ENCODE measurements around a stretch of chr10.

DNA sequence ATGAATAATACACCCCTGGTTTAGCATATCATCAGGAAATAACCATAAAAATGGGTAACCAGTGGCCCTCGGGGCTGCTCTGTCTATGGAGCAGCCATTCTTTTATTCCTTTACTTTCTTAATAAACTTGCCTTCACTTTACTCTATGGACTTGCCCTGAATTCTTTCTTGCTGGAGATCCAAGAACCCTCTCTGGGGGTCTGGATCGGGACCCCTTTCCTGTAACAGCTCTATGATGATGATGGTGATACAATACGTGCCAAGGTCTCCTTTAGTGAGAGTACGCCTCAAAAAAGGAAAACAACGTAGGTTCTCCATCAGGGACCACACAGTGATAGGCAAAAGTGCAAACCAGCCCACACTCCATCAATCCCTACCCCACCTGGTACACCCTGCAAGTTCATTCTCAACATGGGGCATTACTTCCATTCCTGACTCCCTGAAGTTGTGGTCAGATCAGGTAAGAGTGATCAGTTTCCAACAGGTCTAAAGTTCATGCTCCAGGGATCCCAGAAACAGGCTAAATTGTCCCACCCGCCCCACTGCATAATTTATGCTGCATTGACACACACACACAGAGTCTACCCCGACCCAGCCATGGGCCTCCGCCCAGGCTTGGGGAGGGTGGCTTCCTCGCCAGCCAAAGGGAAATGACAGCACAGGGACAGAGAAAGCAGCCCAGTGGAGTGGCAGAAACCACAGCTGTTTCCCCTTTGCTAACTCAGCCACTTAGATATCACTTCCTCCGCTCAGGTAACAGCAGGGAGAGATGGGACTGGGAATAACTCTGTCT is 9.6 kb downstream of the SH3PXD2A start:
- PRO-cap: no peak

DNA sequence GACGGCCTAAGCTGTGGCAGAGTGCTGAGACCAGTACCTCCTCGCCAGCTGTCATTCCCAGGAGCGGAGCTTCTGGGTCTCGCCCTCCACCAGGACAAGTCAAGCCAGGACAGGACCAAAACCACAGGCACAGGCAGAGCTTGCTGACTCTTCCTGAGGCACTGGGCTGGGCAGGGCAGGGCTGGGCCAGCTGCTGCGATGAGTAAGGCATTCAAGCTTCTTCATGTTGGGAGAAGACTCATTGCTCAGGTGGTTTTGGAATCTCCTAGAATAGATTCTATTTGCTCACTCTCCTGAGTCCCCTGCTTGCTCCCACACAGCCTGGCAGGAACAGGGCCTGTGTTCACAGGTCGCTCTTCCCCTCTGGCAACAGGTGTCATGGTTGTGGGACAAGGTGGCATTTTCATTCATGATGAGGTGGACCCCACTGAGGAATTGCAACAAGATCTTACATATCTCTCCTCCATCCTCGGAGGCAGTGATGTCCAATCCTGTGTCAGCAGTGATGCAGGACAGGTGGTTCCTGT is 16.9 kb upstream of the SH3PXD2A start:
- PRO-cap: no peak

- PRO-cap: no peak
Measured at GRCh38 chr10:103893854-103894240, 24.1 kb downstream of the STN1 start.

GRCh38 chr10:103916334-103916744 is 1.6 kb downstream of the STN1 start:
- PRO-cap: no peak

DNA sequence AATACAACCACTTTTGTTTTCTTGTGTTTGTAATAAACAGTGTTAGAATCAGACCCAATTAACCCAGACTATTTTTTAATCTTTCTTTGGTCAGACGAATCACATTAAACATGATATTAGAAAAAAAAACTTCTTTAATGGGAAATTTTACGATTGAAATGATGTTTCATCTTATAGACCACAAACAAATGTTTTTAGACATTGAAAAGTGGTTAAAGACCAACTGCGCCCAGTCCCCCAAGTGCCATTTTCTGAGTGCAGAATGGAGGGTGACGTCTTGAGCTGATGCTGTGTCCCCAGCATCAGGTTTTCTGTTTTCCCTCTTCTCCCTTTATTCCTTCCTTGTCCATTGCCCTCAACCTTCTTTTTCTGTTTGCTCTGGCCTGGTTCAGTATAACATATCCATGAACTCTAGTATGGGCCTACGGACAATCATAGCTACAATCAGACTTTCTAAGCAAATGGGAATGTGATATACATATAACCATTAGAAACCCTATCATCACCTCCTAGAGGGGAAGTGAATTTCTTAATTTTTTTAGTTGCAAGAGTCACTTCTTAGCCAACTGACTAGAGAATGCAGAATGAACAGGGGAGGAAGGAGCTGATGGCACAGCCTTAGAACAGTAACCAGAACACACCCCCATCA is 54.4 kb downstream of the COL17A1 start:
- PRO-cap: no peak

DNA sequence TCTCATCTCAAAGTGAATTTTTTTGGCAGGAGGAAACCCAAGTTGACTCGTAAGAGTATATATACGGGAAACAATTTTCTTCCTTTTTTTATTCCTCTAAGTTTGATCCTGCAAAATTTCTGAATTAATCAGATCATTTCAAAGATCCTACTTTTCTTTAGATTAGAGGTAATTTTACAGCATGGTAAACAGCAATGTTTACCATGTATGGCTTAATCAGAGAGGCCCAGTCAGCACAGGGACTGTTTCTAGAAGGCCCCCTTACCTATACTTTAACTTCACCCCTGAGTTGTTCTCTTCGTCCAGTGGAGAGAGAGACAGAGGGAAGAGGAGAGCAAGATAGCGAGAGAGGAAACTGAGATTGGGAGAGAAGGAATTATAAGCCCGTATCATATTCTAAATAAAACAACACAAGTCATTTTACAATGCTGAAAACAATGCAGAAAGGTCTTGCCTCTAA is 634 bp downstream of the COL17A1 start:
- PRO-cap: no peak

DNA sequence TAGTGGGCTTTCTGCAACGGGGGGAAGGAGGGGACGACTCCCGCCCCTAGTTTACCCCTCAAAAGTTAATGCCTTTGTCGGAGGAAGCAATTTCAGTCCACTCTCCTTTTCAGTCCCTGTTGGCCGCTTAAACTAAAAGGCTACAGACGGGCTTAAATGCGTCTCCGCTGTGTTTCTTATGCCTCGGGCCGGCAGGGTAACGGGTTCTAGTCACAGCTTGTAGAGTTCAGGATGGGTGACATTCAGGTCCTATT is 285 bp downstream of the SFR1 start:
- PRO-cap: no peak

DNA sequence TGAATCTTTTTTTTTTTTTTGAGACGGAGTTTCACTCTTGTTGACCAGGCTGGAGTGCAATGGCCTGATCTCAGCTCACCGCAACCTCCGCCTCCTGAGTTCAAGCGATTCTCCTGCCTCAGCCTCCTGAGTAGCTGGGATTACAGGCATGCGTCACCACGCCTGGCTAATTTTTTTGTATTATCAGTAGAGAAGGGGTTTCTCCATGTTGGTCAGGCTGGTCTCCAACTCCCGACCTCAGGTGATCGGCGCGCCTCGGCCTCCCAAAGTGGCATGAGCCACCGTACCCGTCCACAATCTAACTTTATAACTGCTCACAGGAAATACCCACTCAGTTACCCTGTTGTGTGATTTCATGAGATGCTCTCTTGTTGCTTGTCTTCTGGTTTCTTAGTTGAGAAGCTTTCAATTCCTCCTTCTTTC is 1.3 kb upstream of the GSTO2 start:
- PRO-cap: no peak

DNA sequence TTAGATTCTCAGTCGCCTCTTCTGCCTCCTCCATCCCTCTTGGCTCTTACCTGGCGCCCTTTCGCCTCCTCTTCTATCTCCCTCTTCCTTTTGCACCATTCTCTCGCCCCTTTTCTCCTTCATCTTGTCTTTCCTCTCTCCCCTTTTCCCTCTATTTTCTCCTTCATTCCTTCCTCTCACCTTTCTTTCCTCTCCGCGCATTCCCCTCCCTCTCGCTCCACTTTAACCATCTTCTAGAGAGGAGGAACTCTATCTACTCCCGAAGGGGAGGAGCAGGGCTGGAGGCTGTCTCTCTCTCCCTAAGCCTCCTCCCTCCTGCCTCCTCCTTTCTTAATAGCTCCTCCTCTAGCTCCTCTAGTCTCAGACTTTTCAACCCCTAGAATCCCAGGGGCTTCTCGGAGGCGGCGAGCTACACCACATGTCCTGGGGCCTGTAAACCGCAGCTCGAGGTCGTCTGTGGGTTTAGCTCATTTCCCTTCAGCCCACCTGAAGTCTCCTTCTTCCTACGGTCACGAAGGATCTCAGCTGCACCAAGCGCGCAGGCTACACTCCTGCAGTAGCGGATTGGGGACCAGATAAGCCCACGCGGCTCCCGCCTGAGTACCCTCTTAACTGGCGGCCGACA is 1.7 kb upstream of the SORCS3 start:
- PRO-cap: no peak

DNA sequence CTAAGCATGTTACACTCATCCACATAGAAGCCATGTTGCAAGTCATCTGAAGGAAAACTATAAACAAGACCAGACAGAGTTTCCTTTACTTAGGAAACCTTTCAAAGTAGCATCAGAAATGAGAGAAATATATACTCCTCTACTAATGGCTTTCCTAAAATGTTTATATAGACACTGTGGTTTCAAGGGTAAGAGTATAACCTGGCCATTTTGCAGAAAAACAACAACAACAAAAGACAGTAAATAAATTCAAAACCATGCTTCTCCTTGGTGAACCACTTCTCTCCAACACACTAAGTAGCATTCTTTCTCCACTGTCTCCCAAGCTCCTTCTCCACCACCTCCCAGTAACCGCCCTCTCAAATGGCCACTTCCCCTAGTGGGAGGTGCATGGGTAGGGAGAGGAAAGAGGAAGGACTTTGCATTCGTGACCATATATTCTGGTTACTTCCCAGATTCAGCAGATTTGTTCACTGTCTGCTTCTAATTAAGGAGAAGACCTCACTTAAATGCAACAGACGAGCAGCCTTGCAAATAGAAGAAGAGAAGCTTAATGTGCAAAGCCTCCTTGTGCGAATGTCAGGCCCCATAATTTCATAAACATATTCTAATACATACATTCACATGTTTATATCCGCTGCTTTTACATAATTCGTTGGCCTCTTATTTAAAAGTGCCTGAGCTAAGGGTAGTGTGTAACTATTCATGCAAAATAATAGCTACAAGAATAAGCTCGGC is 166.8 kb downstream of the SORCS1 start:
- PRO-cap: no peak

DNA sequence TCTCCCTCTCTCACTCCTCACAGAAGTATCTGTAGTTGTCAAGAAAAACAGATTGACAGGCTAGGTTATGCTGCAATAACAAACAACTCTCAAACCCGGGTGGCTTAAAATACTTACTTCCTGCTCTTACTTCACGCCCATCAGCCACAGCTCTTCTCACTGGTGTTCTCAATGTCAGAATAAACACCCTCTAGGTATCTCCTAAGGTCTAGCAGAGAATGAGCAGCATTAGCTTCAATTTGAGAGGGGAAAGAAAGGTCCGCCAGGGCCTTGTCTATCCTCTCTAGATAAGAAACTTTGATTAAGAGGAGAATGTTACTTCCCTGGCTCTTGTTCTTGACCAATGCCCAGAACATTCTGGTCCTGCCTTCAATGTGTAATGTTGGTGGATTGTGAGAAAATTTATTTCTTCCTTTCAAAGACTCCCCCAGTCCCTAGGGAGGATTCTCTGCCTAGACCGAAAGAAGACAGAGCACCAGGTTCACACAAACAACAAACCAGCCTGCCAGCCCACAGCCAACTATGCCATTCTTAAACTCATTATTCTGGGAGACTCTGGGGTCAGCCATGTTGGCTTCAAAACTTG is 1028.6 kb downstream of the XPNPEP1 start:
- PRO-cap: no peak

DNA sequence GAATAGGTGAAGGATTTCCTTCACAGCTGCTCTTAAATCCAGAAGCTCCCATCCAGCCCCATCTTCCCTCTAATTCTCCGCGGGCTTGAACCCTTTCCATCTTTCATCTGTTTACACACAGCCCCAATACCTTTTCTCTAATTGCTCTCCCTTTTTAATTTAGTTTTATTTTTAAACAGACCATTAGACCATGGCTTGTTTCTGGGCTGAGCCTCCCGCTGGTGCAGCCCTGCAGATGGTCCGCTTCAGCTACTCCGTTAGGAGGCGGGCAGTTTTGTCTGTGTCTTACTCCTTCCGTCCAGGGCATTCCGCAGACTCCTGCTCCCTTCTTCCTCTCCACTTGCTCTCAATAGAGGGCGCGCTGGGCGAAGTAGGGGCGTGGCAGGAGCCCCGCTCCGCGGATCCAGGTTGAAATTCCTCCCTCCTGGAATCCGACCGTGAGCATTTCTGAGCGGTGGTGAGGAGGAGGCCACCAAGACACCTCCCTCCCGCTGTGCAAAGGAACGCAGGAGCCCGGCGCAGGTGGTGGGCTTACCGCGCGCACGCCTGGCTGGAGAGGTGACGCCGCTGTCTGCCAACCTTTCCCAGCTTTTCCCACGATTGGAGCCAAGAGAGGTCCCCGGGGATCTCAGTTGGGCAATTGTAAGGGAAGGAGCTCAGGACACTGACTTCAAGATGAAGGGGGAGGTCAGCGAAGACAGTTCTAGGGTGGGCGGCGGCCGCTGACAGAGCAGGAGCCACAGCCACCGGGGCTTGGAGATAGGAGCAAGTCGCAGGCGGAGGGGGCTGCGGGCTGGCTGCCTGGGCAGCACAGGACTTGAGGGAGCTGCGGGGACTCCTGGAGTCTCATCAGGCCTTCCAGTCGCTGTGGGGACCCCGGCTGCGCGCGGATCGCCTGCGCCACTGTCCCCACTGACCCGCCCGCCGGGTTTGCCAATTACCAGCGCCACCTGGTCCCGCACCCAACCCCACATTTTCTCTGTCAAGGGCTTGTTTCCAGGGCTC is 1011.4 kb downstream of the XPNPEP1 start:
- PRO-cap: no peak

DNA sequence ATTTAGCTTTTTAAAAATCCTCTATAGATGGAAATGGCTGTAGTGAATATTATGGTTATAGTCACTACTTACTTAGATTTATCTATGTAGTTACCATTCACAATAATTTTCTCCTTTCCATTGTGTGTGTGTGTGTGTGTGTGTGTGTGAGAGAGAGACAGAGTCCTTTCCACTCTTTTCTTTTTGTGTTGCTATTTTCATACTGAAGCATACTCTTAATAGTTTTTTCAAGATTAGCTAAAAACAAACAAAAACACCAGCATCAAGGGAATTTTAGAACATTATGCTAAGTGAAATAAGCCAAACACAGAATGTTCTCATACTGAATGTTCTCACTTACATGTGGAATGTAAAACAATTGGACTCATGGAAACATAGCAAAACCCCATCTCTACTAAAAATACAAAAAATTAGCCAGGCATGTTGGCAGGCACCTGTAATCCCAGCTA is 193.5 kb downstream of the XPNPEP1 start:
- PRO-cap: no peak

DNA sequence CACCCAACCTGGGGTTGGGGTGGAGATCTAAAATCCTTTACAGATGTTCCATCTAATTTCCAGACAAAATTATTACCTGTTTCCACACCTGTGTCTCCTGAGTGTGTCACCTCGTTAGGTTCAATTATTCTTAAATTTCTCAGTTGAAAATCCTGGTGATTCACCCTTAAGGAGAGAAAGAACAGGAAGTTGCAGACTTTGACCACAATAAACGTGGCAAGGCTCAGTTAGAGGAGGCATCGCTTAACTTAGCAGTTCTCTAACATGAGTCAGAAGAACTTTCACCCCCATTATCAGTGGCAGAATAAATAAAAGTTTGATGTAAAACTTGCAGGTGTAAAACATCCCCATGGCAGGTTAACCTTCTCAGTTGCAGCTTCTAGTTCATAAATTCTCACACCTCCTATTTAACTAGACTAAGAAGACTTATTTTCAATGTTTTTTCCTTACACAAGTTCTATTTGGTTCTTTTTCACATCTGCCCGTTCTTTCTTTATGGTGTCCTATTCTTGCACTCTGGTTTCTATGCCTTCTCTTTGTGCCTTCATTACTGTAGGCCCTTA is 8.3 kb downstream of the XPNPEP1 start:
- PRO-cap: no peak

DNA sequence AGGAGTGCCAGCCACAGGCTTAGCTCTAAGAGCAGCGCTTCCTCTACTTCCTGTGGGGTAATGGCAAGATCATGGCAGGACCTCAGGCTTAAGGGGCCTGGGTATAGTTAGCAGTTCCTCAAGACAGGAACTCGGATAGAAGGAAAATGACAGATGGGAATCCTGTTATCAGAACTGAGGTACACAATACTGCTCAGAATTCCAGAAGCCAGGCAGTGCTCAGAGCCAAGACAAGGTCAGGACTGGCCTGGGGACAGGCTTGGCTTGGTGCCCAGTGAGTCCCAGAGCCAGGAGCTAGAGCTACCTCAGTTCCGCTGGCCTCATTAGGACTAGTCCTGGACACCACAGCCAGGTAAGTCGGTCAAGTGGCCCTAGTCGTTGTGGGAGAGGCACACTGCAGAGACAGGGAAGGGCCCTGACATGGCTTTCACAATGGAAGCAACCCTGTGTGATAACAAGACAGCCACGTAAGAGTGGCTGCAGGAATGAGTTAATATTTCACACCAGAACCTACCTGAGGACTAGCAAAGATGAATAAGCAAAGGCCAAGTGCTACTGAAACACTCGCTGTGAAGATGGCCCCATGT is 65.2 kb upstream of the MXI1 start:
- PRO-cap: no peak

DNA sequence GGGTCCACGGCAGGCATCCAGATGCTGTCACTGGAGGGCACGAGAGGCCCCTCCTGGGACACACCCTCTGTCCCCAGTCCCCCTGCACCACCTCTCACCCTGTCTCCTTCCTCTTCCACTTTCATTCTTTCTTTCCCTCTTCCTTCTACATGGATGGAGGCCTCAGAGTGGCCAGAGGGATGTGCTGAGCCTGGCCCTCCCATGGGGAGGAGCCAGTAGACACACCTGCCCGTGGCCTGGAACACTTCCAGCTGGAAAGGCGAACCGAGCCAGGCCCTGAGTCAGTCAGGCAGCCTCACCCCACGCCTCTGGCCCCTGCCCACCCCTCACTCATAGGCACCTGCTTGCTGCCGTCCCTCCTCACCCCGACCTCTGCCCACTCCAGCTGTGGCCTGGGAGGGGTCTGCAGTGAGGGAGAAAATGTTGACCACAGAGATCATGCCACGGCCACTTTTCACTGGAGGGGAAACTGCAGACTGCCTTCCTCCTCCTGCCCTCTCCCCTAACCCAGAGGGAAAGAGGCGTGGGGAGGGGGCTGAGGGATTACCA is 55.9 kb upstream of the MXI1 start:
- PRO-cap: bidirectional peak, plus-strand start at position 284 of the sequence, minus-strand start at position 106 of the sequence

GRCh38 chr10:110204042-110204395 is 3.4 kb upstream of the MXI1 start:
- PRO-cap: no peak

GRCh38 chr10:110207729-110208433 is 476 bp downstream of the MXI1 start:
- PRO-cap: unidirectional peak, plus-strand start at chr10:110208215; unidirectional peak, plus-strand start at chr10:110208265

GRCh38 chr10:110226785-110226919 is 19.2 kb downstream of the MXI1 start:
- PRO-cap: no peak

DNA sequence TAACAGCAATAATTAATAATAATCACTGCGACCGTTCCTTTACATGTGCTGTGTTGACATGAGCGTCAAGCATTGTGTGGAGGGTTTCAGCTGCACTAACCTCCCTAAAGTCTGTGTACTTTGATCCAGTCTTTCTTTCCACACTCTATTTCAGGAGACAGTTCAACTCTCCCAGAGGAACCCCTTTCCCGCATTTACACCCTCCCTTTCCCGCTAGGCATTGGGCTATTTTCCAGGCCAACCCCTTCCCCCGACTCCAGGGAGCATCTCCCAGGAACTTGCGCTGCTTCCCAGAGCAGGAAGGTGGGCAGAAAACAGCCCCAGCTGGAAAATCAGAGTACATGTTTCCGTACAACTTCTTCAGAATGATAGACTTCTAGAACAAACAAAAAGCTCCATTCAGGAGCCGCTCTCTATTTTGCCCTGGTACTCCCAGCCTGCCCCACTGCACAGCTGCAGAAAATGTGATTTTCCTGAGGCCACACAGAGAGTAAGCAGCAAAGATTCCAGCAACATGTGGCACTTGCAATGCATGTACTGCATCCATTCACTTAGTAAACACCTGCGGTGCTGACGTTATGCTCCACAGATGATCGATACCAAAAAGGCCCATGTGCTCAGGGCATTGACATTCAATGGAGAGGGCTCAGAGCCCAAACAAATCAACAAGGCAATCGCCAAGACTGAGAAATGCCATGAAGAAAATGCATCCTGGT is 35.6 kb upstream of the DUSP5 start:
- PRO-cap: no peak